Pericardium (tissue), 1 donor: ENCODE measurements around a stretch of chr1.

- RRBS = 22% methylated on average over 2 of the region's 11 CpGs
These were observed 1.9 kb downstream of the PRKCZ start for GRCh38 chr1:2052089-2052452.

- RRBS = no CpG with 5 or more reads among the region's 10 CpGs
These were observed 56.5 kb downstream of the FAAP20 start for GRCh38 chr1:2138052-2138517.

DNA sequence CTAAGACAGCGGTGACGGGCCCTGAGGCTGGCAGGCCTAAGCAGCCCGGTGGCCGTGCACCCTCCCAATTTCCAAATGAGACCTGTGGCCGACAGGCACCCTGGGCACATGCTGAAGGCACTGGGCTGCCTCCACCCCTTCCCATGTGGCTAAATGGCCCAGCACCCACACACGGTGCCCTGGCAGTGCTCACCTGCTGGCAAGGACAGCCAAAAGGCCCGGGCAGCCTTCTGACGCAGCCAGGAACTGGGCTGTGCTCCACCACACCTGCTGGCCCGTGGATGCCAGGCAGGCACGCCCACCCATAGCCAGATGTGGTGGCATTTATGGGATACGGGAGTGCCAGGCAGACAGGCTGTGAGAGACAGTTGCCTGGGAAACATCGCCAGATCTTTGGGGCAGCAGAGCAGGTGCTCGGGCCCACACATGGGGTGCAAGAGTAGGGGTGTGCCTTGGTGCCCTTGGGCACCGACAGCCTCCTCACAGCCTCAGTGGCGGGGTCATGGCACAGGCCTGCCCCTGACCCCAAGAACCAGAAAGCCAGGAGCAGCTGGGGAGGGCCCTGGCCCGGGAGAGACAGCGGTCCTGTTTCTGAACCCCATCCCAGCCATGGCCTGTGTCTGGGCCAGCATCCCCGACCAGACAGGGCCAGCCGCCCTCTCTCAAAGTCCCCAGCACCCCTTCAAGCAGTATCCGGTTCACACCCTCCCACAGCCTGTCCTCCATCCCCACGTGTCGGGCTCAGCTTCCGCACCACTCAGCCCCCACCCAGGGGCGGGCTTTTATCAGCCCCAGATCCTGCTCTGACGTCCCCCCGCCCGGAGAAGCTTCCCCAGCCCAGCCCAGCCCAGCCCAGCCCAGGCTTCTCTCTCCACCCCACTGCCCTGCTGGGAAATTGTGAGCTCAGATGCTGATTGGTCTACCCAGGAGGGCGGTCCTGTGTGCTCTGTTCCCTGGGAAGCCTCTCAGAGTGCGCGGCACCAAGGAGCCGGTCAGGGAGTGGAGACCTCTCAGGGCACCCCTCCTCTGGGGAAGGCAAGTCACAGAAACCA is 4.3 kb upstream of the FAAP20 start:
- RRBS = 0% methylated on average over 1 of the region's 31 CpGs

DNA sequence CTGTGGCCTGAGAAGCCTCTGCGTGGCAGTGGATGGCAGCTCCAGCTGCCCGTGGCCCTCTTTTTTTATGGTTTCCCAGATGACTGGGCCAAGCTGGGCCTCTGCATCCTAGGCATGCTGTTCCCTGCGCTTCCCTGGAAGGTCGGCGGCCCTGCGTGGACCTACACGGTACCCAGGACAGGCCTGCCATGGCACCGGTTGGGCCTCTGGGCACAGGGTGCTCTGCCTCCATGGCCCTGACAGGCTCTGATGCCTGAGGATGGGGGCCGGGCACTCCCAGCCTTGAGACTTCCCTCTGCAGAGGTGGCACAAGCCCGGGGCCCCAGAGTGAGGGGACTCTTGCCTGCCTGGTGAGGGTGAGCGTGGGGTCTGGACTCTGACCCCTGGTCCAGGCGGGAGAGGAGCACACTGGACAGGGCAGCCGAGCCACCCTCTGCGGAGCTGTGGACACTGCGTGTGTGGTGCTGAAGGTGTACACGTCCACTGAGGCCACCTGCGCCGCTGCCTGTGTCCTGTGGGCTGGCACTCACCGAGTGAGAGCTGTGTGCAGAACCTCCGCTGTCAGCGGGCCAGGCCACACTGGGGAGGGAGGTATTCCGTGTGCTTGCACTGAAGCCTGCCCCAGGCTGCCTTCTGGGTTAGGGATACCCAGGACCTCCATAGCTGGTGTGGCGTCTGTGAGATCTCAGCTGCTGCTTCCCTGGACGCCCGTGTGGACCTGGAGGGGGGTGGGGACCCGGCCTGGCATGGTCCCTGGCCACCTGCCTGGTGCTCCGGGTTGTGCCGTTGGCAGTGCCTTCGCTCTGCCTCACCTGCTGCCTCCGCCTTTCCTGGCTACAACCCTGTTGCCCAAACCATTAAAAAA is 10.3 kb downstream of the SKI start:
- RRBS = 50% methylated on average over 3 of the region's 30 CpGs

- RRBS = no CpG with 5 or more reads among the region's 5 CpGs
These were observed 12.8 kb downstream of the SKI start for GRCh38 chr1:2240921-2241252.

DNA sequence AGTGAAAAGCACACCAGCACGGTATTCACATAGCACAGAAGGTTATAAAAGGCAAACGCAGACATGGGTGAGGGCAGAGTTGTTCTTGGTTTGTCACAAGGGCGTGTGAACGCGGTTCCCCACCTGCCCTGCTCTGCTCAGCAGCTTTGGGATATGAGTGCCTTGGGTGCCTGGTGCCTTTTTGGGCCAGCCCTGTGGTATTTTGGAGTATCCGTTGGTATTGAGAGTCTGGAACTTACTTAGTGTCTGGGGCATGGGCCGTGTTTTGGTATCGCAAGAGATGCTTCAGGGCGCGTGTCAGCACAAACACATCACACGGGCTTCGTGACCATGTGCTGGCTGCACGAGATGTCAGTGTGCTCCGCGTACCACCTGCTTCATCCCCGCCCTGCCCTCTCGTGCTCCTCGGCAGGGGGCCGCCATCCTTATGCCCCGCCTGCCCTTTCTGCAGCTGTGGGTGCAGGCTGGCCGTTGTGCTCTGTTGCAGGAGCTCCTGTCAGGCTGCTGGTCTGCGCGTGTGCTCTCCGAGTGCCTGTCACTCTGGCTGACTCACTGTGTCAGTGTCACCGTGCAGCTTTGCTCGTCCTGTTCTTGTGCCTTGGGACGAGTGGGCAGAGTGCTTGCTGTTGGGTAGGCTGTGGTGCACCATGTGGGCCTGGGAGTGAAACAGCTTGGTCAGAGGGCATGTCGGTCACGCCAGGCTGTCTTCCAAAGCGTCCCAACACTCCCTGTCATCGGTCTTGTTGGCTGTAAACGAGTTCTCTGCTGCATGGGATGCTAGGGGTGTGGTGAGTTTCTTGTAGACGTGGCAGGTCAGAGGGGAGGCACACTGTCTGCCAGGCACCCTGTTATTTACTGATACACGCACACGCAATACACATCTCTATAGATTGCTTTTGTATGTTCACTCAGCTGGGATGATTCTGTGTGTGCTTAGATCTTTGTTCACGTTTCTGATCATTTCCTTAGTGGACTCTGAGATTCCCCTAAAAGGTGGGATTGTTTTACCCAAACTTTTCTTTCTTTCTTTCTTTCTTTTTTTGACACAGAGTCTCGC is 15.2 kb downstream of the SKI start:
- RRBS = no CpG with 5 or more reads among the region's 37 CpGs

DNA sequence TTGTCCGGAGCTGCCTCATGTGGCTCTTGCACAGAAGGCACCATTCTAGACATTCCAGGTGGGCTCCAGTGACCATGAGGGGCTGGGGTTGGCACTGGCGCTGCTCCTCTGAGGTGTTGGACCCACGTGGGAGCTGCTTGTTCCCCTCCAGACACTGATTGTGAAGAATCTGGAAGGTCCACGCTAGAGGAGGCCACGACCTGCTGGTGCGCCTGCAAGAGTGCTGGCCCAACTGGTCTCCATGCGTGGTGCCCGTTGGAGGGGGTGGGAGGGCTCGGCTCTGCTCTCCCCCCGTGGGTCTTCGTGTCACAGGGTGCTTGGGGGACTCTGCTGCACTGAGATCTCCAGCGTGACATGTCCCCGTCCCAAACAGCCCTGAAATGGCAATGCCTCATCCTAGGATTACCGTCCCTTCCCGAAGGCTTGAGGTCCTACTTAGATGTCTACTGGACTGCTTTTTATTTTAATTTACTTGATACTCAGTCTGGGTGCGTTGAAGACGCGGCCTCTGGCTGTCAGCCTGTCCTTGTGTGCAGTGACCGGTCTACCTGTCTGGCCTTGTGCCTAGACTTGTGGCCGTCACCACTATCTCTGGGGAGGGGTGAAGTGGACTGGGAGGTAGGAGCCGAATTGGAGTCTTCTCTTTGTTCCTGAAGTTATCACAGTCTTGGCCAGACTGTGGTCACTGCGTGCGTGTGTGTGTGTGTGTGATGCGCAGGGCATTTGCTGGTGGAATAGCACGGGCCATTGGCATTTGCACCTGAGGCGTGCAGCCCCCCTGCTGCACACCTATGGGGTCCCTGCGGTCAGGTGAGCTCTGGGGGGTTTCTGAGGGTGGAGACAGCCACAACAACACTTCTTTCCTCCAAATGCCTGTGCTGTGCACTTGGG is 26.2 kb downstream of the SKI start:
- RRBS = 100% methylated on average over 1 of the region's 27 CpGs

DNA sequence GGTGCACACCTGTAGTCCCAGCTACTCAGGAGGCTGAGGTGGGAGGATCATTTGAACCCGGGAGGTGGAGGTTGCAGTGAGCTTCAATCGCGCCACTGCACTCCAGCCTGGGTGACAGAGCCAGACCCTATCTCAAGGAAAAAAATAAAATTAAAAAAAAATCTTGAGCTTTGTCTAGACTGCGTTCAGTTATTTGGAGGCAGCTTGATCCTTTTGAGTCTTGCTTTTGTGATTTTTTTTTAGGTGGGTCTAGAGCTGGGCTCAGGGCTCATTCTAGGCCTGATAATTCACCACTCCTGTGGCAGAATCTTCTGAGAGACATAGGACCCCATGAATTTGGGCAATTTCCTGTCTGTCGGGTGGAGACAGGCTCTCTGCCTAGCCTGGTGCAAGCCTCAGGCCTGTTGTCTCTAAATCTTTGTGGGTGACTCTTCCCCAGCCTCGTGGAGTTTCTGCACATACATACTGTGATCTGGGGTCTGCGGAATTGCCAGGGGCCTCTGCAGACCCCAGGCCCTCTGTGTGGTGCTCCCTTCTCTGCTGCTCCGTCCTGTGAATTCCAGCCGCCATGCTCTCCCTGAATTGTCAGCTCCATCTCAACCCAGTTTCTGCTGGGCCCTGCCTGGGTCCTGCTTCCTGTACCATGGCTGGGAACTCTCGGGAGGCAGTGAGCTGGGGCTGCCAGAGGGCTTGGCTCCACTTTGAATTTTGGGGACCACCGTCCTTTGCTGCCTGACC is 37.9 kb downstream of the SKI start:
- RRBS = no CpG with 5 or more reads among the region's 11 CpGs

- RRBS = no CpG with 5 or more reads among the region's 20 CpGs
These were observed 68.4 kb downstream of the SKI start for GRCh38 chr1:2296468-2296999.

DNA sequence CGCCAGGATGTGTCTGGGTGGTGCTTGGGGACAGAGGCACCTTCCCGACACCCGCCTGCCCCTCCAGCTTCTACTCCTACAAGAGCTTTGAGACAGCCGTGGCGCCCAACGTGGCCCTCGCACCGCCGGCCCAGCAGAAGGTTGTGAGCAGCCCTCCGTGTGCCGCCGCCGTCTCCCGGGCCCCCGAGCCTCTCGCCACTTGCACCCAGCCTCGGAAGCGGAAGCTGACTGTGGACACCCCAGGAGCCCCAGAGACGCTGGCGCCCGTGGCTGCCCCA is 75.6 kb downstream of the SKI start:
- RRBS = 80% methylated on average over 6 of the region's 21 CpGs

- RRBS = 45% methylated on average over 6 of the region's 57 CpGs
These were observed 81.3 kb downstream of the MORN1 start for GRCh38 chr1:2309523-2310923.

GRCh38 chr1:2320673-2321291 is 70.6 kb downstream of the MORN1 start:
- RRBS = no CpG with 5 or more reads among the region's 23 CpGs

DNA sequence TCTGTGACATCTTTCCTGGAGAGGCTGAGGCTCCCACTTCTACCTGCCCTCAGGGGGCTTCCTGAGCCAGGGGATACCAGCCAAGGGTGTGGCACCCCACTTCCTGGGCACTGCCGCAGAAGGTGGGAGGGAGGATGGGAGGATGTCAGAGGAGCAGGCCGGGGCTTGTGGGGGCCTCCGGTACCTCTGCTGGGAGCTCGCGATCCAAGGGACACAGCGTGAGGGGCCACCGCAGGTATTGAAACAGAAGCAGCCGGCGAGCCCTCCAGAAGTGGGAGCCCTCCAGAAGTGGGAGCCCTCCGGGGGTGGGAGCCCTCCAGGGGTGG is 15.1 kb upstream of the PEX10 start:
- RRBS = 78% methylated on average over 7 of the region's 10 CpGs

GRCh38 chr1:2496000-2496622 is 20.0 kb downstream of the PLCH2 start:
- RRBS = 55% methylated on average over 4 of the region's 31 CpGs

DNA sequence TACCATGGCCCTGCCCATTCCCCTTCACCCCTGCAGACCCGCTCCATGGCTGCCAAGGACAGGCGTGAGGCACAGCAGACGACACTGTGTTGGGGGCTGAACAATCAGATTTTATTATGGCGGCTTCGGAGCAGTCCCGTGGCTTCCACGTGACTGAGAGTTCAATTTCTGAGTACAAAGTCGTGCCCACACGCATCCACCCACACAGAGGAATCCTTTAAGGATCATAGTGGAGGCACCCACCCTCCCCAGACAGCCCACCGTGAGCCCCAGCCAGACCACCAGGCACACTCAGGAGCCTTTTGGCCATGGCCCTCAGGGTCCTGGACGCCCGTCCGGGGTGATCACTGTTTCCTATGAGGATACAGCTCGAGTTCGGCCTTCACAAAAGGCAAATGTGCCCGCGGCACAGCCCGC is 1.4 kb downstream of the HES5 start:
- RRBS = no CpG with 5 or more reads among the region's 18 CpGs

DNA sequence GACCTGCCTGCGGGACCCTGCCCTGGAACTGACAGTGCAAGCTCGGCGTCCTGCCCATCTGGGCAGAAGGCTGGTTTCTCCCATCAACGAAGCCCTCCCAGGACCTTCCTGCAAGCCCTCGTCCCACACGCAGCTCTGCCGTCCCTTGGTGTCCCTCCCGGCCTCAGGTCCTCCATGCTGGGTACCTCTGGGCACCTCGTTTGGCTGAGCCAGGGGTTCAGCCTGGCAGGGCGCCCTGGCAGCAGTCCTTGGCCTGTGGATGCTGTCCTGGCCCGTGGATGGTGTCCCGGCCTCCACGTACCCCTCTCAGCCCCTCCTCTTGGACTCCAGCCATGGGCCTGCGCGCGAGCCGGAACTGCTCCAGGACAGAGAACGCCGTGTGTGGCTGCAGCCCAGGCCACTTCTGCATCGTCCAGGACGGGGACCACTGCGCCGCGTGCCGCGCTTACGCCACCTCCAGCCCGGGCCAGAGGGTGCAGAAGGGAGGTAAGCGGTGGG is 3.4 kb downstream of the TNFRSF14 start:
- RRBS = 57% methylated on average over 8 of the region's 29 CpGs

DNA sequence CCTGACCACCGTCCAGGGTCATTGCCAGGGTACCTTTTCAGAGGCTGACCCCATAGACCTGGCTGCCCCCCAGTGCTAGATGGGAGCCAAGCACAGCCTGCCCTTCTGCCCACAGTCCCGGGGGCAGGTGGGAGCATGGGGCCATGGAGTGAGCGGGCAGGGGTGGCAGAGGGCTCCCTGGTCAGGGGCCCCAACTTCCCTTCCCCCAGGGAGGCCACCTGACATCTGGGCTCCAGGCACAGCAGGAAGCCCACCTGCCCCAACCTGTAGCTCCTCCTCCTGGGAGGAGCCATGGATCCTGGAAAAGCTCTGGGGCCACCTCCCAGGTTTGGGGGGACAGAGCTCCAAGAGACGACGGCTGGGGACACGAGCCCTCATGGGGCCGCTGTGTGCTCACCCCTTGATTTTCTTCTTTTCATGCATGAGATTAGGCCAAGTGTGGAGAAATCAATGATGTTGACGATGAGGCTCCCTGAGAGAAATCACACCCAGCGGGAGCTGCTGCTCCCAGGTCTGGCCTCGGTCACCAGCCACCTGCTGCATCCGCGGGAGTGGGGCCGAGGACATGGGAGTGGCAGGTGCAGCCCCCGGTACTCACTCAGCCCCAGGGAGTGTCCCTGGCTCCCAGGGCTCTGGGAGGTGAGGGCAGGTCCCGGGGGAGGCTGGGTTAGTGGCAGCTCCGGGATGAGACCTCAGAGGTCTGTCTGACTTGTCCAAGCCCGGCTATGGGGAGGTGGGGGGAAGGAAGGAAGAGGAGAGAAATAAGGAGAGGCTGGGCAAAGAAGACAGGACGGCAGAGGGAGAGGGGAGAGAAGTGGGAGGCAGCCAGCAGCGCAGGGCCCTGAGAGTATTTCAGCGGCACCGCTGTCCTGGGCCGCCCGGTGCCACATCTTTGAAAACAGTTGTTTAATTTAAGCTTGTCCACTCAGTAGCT is 8.7 kb downstream of the TNFRSF14 start:
- RRBS = 50% methylated on average over 4 of the region's 23 CpGs

DNA sequence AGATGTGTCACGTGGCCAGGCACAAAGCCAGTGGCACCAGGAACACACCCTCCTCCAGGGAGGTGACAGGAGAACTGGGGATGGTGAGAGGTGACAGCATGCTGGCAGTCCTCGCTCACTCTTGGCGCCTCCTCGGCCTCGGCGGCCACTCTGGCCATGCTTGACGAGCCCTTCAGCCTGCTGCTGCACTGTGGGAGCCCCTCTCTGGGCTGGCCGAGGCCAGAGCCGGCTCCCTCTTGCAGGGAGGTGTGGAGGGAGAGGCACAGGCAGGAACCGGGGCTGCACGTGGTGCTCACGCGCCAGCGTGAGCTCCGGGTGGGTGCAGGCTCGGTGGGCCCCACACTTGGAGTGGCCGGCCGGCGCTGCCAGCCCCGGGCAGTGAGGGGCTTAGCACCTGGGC is 11.5 kb upstream of the TTC34 start:
- RRBS = 90% methylated on average over 5 of the region's 20 CpGs

- RRBS = no CpG with 5 or more reads among the region's 29 CpGs
These were observed 52.8 kb upstream of the ACTRT2 start for GRCh38 chr1:2968408-2968975.

DNA sequence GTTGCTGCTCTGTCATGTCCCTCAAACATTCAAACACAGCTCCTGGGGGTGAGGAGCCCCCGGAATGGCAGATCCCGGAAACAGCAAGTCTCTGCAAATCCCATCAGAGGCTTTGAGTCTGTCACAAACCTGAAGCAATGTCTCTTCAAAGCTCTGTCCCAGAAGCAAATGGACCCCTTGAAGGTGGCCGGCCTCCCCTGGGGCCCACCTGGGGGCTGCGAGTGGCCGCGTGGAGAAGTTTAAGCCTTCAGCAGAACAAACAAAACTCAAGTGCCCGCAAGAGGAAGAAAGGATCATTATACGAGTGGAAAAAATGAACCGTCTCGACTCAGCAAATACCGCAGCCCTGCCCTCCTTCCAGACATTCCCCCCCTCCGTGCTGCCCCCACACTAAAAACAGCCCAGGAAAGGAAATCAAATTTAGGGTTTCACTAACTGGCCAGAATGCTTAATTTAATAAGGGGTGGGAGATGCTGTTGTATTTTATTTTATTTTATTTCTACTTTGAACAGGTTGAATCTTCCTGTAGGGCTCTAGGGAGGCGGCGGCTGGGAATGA is 53.4 kb downstream of the PRDM16 start:
- RRBS = 77% methylated on average over 1 of the region's 14 CpGs